ENCODE results near the genes CTF1 and PRSS36.

GRCh38 chr16:30660870-30661097 lies 2.6 kb downstream of the FBRS start:
- PRO-cap: no peak

DNA sequence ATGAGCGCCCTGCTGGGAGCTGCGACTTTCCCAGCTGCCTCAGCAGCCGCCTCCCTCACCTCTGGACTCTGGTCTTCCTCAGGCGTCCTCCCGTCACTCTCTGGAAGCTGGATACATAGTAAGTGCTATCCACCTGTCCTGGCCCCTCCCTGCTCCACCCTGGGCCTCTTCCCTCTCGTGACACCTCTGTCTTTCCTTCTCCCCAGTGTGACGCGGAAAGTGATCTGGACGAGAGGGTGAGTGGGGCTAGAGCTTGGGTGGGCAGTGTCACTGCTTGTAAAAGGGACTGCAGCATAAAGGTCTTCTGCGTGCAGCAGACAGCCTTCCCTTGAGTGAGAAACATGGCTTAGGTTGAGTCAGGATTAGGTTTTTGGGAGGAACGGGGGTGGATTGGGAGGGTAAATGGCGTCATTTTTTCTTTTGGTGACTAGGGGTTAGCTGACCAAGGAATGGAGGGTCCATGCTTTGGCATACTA lies 2.9 kb downstream of the FBRS start:
- PRO-cap: unidirectional peak, minus-strand start at position 63 of the sequence

GRCh38 chr16:30758958-30760022 lies 2.6 kb downstream of the CFAP119 start:
- PRO-cap: no peak

DNA sequence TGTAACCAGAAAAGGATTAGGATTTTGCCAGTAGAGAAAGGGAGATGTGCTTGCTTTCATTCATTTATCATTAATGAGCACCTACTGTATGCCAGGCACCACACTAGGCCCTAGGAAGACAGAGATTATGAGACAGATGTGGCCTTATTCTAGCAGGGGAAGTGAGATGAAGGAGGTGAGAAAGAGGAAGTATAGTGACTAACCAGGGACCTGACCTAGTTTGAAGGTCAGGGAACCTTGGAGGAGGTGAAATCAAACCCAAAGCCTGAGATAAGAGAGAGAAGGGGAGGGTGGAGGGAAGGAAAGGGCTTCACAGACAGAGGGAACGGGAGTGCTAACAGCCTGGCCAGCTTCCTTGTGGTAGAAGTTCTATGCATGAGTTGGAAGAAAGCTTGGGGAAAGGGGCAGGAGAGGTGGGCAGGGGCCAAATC lies 17.4 kb downstream of the BCL7C start:
- PRO-cap: no peak

GRCh38 chr16:30895761-30896367 lies 550 bp upstream of the CTF1 start:
- PRO-cap: no peak

DNA sequence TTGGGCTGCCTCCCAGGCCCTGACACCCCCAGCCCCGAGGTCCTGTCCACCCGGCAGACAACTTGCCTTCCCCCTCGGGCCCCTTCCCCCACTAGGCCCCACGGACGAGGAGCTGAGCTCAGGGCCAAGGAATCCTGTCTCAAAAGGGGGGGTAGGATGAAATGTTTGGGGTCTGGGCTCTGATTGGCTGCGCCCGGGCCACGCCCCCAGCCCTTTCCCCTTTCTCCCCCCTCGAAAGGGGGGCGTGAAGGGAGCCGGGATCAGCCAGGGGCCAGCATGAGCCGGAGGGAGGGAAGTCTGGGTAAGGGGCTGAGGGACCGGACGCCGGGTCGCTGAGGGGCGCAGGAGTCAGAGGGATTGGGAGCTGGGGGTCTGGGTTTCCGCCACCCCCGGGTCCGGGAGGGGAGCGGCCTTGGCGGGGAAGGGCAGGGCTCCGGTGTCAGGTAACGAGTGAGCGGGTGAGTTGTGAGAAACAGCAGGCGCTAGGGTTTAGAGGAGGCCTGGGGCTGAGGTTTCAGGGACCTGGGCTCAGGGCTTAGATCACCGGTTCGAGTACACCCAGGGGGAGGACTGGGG lies at the start of gene CTF1:
TSS of gene CTF1 (plus strand) at position 247 of the 576 bp plus-strand sequence.
- PRO-cap: bidirectional peak, plus-strand start at position 248 of the sequence, minus-strand start at position 93 of the sequence

- PRO-cap: no peak
Observed at GRCh38 chr16:30965577-30966448, 8.3 kb downstream of the SETD1A start.

DNA sequence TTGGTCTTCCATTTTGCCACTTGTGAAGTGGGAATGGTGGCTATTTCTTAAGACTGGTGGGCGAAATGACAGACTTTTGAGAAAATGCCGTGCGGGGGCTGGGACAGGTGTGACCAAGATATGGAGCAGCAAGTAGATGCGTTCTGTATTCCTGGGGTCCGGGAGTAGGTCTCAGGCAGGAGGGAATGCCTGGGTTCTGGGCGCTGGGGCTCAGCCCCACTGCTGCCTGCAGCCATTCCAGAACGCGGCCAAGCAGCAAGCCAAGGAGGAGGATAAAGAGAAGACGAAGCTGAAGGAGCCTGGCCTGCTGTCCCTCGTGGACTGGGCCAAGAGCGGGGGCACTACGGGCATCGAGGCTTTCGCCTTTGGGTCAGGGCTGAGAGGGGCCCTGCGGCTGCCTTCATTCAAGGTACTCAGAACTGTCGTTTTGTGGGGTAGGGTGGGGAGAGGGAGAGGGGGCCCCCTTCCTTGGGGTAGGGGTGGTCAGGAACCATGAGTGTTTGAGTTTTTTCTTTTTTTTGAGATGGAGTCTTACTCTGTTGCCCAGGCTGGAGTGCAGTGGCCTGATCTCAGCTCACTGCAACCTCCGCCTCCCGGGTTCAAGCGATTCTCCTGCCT lies 9.2 kb downstream of the SETD1A start:
- PRO-cap: no peak

- PRO-cap: no peak
Observed at GRCh38 chr16:31064782-31065336, 9.2 kb downstream of the ZNF668 start.

GRCh38 chr16:31072945-31073589 lies 973 bp downstream of the ZNF668 start:
- PRO-cap: no peak

DNA sequence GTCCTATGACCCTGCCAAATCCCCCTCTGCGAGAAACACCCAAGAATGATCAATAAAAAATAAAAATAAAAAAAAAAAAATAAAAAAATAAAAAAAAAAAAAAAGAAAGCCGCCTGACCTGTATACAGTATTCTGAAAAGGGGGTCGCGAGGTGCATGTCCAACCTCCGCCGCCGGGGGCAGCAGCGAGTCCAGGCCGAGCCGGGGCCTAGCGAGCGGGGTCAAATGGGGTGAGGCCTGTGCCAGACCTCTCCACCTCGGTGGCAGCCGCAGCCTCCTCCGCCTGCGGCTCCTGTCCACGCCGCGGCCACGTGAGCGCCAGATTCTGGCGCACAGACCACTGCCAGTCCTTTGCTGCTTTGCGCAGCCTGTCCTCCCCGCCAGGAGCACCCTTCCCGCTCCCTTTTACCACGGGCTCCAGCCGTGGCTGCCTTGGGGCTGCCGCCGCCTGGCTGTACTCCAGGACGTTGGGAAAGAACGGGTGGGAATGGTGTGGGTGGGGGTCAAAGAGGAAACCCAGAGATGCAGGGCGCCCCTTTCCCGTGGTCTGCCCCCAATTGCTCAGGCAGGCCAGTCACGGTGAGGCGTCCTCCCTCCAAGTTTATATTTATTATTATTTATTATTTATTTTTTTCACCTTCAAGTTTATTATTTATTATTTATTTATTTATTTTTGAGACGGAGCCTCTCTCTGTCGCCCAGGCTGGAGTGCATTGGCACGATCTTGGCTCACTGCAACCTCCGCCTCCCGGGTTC lies 2.4 kb upstream of the BCKDK start:
- PRO-cap: no peak

DNA sequence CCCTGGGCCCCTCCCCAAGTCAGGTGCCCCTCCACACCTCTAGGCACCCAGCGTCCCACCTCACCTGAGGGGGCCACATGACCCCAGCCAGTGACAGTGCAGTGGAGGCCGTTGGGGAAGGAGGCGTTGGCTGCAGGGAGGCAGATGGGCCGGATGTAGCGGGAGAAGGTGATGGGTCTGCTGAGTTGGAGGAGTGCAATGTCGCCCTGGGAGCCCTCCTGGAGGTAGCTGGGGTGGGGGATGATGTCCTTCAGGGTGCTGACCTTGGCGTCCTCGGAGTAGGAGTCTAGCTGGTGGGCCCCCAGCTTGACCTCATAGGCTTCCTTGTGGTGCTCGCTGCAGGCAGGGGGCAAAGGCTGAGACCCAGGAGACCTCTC lies 2.9 kb downstream of the PRSS8 start:
- PRO-cap: no peak

DNA sequence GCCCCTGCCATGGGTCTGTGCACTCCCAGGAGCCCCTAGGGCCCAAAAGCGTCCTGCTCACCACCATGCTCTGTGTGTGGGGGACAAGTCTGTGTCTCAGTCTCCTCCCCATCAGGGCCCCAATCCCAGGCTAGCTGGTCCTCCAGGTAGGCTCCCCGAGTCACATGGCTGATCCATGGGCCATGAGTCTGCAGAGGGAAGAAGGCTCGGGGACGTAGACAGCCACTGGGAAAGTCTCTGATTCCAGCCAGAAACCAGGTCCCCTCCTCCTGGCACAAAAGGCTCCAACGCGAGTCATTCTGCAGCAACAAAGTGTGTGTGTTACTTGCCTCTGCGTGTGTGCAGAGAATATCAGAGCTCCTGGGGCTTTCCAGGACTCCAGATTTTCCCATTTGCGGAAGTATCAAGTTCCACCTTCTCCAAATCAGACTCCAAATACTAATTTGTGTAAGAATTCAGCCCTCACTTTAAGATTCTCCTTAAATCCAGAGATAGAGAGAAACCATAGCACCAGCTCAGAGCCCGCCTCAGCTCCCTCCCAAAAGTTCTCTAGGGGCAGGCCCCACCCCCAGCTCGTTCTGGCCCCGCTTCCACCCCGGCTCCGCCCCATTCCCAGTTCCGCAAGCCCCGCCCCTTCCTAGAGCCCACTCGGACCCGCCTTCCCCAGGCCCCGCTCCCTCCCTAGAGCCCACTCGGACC lies 6.3 kb upstream of the PRSS8 start:
- PRO-cap: unidirectional peak, minus-strand start at position 551 of the sequence

GRCh38 chr16:31142361-31143011 lies 7.0 kb upstream of the PRSS8 start:
- PRO-cap: no peak

DNA sequence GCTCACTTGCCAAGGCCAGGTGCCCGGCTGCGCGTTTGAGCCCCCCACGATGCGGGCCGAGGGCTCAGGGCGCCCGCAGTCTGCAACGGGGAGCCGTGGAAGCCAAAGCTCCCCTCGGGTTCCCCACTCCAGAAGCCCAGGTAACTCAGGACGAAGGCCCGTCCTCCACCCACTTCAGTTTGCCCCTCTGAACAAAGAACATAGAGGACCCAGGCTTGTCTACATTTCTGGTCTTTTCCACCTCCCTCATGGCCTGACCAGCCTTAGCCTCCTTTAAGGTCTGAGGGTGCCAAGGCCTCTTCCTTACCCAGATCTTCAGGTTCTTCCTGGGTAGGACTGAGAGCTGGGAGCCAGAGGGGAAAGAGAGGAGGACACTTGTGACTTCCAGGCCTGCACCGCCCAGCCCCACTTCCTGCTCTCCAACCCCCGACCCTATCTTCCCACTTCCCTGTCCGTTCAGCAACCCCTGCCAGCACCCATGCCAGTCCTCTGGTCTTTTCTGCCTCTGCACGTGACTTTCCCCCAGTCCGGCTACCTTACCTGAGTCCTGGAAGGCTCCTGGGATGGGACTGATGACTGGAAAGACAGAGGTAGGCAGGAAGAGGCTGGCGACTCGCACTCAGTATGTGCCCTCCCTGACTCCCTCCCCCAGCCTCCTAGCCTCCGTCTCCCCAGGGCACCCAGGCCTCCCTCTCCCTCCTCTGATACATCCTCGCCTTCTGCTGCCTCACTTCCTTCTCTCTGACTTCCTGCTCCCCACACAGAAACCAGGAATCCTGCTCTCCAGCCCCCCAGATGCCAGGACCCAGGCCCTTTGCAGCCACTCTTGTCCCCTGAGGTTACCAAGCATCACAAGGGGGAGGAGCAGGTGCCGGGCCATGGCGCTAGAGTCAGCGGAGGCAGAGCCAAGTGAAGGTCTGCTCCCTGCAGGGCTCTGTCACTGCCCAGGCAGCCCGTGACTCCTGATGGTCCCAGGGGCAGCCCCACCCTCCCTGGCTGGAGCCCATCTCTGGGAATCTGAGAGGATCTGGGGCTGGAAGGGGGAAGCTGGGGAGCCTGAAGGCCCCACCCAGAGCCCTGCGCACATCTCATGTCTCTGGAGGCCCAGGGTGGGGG lies at the start of gene PRSS36:
TSS of gene PRSS36 (minus strand) at position 911 of the 1,116 bp plus-strand sequence.
- PRO-cap: no peak

DNA sequence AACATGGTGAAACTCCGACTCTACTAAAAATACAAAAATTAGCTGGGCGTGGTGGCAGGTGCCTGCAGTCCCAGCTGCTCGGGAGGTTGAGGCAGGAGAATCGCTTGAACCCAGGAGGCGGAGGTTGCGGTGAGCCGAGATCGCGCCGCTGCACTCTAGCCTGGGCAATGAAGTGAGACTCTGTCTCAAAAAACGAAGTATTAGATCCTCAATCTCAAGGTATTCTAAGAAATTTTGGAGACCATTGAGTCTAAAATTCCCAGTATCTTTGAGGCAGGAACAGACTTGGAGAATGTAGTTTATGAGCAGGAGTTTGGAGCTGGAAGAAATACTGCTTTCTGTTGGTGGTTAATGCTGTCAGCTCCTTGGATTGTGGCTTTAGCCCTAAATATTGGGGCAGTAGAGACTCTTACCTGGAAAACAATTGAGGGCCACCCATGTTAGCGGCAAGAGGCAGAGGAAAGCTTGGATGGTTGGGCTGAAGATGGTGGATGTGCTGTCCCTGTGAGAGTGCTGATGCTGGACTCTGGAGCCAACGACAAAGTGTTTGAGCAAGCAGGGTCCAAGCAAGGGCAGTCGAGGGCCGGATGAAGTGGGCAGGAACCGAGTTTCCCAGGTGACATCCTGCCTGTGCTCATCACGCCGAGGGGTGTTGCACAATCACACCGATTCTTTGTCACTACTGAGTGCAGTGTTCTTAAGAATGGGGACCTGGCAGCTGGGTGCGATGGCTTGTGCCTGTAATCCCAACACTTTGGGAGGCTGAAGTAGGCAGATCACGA lies 6.4 kb downstream of the PYCARD start:
- PRO-cap: no peak

DNA sequence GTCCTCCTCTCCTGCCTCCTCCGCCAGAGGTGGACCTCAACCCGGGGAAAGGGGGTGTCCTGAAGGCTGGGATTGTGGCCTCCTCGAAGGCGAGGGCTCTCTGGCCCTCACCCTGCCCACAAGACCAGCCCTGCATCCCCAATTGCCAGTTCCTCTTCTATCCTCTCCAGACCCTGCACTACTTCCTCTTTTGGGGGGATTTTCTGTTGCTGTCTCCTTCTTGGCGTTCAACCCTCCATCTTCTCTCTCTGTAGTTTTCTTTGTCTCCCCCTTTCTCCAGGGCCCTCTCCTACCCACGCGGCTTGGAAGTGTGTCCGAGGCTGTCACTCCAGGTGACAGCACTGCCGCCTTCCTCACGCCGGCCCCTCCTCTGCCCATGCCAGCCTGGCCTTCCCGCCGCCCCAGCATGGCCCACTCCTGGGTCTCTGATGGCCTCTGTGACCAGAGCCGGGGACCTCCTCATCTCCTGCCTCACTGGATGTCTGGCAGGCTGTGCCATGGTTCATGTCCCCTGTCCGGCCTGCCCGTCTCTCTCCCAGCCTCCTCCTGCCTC lies 2.5 kb upstream of the ITGAX start:
- PRO-cap: no peak

DNA sequence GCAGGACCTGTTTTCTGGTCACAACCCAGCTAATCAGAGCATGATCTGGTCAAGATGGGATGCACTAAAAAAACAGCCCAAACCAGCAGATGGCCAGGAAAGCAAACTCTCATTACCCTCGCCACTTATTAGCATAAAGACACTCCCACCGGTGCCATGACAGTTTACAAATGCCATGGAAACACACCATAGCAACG lies 6.6 kb upstream of the ITGAD start:
- PRO-cap: no peak

GRCh38 chr16:31400070-31400334 lies 6.9 kb downstream of the ITGAD start:
- PRO-cap: no peak

DNA sequence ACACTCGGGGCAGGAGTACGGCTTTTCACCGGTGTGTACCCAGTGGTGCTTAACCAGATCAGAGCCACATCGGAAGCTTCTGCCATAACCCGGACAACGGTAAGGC lies 1.0 kb upstream of the ARMC5 start:
- PRO-cap: no peak

All from mesenteric fat pad (tissue), 1 donor.